Spleen (tissue), 7 donors: ENCODE measurements around a stretch of chr4.

- PRO-cap, 4 experiments = no peak in any of the 4 experiments
- RAMPAGE, long total RNA, 4 experiments = no peak in any of the 4 experiments
Observed at GRCh38 chr4:184763381-184763659, 29.4 kb upstream of the CENPU start.

GRCh38 chr4:184775442-184776295, 41.8 kb upstream of the CENPU start:
- PRO-cap, 4 experiments = no peak in any of the 4 experiments
- RAMPAGE, long total RNA, 4 experiments = no peak in any of the 4 experiments

DNA sequence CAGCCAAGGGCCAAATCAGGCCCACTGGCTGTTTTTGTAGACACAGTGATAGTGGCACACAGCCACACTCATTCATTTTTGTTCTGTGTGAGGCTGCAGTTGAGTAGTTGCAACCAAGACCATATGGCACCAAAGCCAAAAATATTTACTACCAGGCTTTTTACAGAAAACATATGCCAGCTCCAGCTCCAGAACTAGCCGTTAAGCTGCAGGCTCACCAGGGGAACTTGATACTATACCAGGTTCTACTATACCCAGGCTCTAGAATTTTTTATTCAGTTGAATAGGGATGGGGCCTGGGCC, 40.8 kb downstream of the ACSL1 start:
- PRO-cap, 4 experiments = no peak in any of the 4 experiments
- RAMPAGE, long total RNA, 4 experiments = no peak in any of the 4 experiments

GRCh38 chr4:184788427-184788839, 37.3 kb downstream of the ACSL1 start:
- PRO-cap, 4 experiments = no peak in any of the 4 experiments
- RAMPAGE, long total RNA, 4 experiments = no peak in any of the 4 experiments

DNA sequence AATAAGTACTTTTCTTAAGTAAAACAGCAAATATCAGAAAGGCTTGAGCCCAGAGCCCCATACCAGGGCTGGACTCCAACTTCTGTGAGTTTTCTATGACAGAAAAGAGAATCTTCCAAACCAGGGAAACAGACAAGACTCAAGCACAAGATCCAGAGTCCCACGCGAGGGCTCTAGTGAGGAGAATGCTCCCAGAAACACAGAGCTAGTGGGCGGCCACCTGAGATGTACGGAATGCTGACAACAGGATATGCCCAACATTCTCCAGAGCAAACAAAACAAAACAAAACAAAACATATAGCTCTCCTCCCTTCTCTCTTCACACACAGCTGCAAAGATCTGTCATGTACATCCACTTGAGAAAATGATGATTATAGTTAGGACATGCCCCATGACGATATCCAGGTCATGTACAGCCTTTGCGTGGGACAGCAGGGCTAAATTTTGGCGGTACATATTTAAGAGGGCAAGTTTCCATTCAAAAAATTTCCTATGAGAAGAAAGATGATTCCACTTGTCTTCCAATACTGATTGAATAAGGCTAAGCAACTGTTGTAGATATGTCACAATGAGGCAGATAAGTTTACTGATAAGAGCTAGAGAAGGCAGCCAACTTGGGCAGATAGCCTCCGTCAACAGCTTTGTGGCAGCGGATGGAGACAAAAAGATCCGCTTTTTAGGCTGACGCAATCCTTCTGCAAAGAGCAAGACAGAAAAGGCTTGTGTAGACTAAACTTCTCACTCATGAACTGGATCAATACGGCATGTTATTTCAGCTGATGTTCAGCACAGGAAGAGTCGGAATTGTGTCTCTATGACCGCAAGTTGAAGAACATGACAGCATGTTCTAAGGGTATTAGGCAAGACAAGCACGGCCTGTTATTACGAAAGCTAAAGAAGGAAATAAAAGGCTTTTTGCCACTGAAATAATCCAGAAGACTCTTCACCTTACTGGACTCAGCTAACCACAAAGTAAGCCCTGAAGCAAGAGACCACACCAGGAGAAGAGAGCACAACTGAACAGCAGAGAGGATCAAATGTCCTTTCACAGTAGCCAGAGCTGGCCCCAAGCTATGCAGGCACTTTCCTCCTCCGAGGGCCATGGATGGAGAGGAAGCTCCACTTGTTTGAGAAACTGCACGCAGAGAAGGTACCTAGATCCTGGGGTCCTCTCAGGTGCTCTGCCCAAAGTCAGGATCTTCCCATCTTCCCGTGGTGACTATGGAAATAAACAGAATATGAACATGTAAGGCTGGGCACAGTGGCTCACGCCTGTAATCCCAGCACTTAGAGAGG, 12.6 kb downstream of the ACSL1 start:
- PRO-cap, 4 experiments = peak in 4 of 4 experiments; most common plus-strand start position 934 of the sequence (in 4); most common minus-strand start position 637 of the sequence (in 2)
- RAMPAGE, long total RNA, 4 experiments = start-site peak on the plus strand in 4 of 4 experiments, centred at positions 932 to 1,049 of the sequence, 13 to 60 reads per replicate

DNA sequence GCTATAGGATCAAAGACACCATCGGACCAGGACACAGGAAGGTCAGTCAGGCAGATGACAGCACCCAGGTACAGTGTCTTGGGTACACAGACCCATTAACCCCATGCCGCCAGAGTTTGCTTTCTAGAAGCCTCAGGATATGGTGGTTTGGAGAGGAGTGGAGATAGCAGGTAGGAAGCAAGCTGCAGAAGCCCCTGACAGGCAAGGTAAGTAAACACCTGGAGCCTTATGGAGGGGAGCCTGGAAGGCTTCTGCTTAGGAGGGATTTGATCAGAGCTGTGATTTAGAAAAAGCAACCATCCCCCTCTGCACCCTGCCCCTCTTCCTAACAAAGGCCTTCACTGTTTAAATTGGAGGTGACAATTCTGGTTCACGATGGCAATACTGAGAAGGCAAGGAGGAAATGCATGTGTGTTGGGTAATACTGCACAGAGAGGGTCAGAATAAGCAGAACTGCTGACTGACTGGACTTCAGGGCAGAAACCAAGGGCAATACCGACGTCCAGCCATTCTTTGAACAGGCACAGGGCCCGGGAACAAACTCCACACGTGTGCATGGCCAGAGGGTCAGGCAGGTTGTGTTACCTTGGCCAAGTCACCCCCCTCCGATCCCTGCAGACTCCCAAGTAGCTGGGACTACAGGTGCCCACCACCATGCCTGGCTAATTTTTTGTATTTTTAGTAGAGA, 6.1 kb downstream of the ACSL1 start:
- PRO-cap, 4 experiments = peak in 4 of 4 experiments; most common plus-strand start position 479 of the sequence (in 4); most common minus-strand start position 327 of the sequence (in 2)
- RAMPAGE, long total RNA, 4 experiments = no peak in any of the 4 experiments

- PRO-cap, 4 experiments = no peak in any of the 4 experiments
- RAMPAGE, long total RNA, 4 experiments = no peak in any of the 4 experiments
Observed at GRCh38 chr4:184846730-184847313, 21.1 kb upstream of the ACSL1 start.

- PRO-cap, 4 experiments = no peak in any of the 4 experiments
- RAMPAGE, long total RNA, 4 experiments = no peak in any of the 4 experiments
Observed at GRCh38 chr4:185304778-185305174, 90.9 kb downstream of the LRP2BP start.

GRCh38 chr4:185380169-185380857, 15.4 kb downstream of the LRP2BP start:
- PRO-cap, 4 experiments = no peak in any of the 4 experiments
- RAMPAGE, long total RNA, 4 experiments = no peak in any of the 4 experiments

DNA sequence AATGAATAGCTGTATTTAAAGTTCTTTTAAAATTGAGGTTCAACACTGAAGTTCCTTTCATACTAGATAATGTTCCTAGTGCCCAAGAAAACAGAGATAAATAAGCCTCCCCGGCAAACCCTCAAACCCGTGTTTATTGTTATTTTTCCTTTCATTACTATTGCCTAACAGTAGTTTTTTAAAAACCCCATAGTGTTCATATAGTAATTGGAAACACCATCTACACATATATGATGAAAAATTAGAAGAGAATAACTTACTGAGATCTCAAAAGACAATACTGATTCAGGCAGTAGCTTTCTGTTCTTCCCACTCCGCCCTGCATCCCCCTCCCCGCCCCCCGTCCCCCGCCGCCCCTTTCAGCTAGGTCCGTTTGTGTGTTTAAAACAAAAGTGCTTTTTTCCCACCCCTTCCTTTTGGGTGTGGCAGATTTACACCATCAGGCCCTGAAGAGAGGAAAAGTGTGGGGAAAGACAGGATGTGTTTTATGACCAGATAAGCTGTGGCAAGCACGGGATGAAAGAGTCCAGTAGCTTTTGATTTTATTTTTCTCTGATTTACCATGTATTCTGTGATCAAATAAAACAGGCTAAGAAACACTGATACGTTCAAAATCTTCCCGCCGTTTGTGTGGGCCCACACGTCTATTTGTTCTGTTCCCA, 11.0 kb downstream of the LRP2BP start:
- PRO-cap, 4 experiments = peak in 4 of 4 experiments; most common plus-strand start position 494 of the sequence (in 2); most common minus-strand start position 375 of the sequence (in 2)
- RAMPAGE, long total RNA, 4 experiments = start-site peak on the minus strand in 3 of 4 experiments, centred at positions 319 to 327 of the sequence, 9 to 57 reads per replicate

- PRO-cap, 4 experiments = peak in 3 of 4 experiments; most common plus-strand start chr4:185405781 (in 3); most common minus-strand start chr4:185405507 (in 1)
- RAMPAGE, long total RNA, 4 experiments = no peak in any of the 4 experiments
Observed at GRCh38 chr4:185405491-185406111, 9.0 kb downstream of the ANKRD37 start.

DNA sequence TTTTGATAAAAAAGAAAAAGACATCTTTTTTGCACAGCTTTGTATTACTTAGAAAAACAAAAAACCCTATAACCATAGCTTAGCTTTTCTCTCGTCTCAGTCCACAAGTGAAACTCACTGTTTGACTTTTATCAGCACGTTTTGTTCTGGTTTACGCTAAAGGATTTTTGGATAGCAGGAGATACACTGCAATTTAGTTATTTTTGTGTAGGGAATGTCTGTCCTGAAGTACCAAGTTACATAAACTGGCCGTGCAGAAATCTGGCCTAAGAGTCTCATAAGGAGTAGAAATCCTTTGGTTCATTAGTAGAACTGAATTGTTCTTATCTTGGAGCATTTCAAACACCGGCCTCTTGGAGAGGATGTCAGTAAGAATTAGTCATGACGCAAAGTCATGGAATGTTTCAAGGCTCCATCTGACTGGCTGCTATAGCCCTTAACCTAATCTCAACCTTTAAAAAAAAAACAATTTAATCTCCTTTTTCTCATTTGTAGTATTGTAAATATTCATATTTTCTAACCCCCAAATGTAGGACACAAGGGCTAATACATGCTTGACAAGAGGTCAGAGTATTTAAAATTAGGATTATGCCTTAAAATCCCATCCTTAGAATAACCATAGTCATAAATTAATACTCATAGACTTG, 15.2 kb downstream of the PDLIM3 start:
- PRO-cap, 4 experiments = no peak in any of the 4 experiments
- RAMPAGE, long total RNA, 4 experiments = no peak in any of the 4 experiments

DNA sequence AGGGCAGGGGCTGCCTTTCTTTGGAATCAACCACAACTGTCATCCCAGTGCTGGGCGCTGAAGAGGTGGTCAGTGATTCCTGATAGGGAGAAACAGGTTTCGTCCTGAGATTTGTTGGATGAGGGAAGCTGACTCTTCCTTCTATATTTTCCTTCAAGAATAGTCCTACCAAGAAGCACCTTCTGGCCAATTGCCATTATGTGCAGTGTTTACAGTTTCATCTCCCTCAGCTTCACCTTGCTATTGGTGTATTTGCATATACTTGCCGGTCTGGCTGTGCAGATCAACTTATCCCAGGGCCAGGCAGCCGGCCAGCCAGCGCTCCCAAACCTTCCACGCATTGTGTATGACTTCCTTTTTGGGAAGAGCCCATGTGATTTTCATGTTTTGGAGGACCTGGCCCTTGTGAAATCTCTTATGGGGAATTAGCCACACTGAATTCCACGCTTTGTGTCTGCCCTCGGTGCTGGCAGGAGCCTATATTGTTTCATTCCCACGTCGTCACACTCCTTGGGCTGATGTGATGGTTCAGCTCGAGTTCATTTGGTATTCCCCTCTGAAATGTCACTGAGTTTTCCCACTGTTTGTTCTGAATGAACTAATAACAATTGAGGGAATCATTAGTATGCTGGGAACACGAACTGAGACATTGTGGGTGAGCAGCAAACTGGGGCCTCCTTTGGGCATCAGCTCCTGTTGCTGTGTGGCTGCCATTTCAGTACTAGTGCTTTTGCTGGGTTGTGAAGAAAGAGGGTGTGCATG, 5.9 kb upstream of the PDLIM3 start:
- PRO-cap, 4 experiments = peak in 1 of 4 experiments; most common plus-strand start position 447 of the sequence (in 1); most common minus-strand start position 332 of the sequence (in 1)
- RAMPAGE, long total RNA, 4 experiments = no peak in any of the 4 experiments

GRCh38 chr4:185693080-185693424, 118.9 kb downstream of the SORBS2 start:
- PRO-cap, 4 experiments = peak in 1 of 4 experiments; most common plus-strand start chr4:185693344 (in 1)
- RAMPAGE, long total RNA, 4 experiments = no peak in any of the 4 experiments

GRCh38 chr4:185711803-185712930, 99.8 kb downstream of the SORBS2 start:
- PRO-cap, 4 experiments = no peak in any of the 4 experiments
- RAMPAGE, long total RNA, 4 experiments = no peak in any of the 4 experiments

DNA sequence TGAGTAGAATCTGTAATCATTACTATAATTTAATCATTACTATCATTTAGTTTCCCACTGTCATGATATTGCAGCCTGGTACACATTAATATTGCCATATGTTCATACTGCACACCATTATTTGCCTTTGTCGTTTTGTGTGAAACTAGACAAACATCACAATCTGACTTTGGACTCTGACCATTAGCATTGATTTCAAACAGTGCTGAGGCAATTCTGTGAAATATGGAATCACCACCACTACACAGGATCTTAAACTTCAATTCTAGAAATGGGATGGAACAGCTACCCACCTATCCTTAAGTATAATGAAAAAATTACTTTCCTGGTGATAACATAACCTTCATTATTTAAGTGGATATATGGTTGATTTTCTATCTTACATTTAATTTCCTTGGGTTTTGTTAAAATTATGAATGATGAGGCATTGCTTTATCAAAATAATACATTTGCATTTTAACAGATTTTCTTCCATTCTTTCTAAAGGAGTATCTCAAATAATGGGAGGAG, 98.2 kb downstream of the SORBS2 start:
- PRO-cap, 4 experiments = no peak in any of the 4 experiments
- RAMPAGE, long total RNA, 4 experiments = no peak in any of the 4 experiments

DNA sequence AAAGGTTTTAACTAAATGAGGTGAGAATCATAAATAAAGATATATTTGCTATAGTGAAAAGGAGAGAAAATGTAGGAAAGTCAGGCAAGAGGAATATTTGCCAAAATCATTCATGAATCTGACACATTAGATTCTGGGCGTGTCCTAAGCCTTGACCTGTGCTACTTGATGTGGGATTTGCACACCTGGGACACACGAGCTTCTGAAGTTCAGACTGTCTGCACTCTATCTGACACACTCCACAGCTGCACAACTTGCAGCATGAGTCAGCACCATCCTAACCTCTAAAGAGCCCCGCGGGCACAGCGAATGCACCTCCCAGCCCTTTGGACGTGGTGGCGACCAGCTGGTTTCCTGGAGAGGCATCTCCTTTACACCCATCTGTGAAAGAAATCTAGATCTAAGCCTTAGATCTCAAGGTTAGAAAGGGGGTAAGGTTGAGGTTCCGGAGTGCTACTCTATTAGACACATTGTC, 69.3 kb downstream of the SORBS2 start:
- PRO-cap, 4 experiments = no peak in any of the 4 experiments
- RAMPAGE, long total RNA, 4 experiments = no peak in any of the 4 experiments

- PRO-cap, 4 experiments = peak in 1 of 4 experiments; most common plus-strand start chr4:185809421 (in 1)
- RAMPAGE, long total RNA, 4 experiments = no peak in any of the 4 experiments
Observed at GRCh38 chr4:185809029-185810389, 2.5 kb downstream of the SORBS2 start.

DNA sequence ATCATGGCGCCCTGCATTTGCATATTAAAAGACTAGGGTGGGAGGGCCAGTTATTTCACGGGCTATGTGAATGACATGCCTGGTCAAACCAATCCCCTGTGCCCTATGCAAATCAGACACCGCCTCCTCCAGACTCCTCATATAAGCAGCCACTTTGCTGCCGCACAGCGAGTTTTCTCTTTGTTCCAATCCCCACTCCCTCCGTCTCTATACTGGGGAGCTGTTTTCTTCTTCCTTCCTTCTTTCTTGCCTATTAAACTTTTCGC, 112.5 kb upstream of the SORBS2 start:
- PRO-cap, 4 experiments = no peak in any of the 4 experiments
- RAMPAGE, long total RNA, 4 experiments = no peak in any of the 4 experiments

- PRO-cap, 4 experiments = peak in 4 of 4 experiments; most common plus-strand start chr4:185932218 (in 3)
- RAMPAGE, long total RNA, 4 experiments = no peak in any of the 4 experiments
Observed at GRCh38 chr4:185932075-185932511, 120.1 kb upstream of the SORBS2 start.